Gallbladder (tissue), 1 donor: ENCODE results near the gene IL1RN.

GRCh38 chr2:112480538-112481383 lies 1.2 kb upstream of the TTL start:
- PRO-cap, result no peak

GRCh38 chr2:112482505-112483035 lies 614 bp downstream of the TTL start:
- PRO-cap, result no peak

DNA sequence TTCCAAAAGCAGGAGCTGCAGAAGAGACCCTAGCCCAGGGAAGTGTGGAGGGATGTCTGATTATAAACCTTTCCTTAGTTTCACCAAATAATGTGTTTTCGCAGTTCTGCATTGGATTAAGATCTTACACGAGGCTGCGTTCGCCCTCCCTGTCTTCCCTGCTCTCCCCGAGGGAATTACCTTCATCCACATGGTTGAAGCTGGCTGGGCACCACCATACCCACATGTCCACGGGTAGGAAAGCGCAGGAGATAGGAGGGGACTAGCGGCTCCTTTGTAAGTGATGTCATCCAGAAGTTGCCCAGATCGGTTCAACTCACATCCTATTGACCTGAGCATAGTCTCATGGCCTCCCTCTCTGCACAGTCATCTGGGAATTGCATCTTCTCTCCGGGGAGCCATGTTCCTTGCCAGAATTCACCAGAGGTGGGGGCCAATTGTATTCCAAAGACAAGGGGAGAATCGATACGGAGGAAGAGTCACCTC lies 1.1 kb downstream of the TTL start:
- PRO-cap, result no peak

DNA sequence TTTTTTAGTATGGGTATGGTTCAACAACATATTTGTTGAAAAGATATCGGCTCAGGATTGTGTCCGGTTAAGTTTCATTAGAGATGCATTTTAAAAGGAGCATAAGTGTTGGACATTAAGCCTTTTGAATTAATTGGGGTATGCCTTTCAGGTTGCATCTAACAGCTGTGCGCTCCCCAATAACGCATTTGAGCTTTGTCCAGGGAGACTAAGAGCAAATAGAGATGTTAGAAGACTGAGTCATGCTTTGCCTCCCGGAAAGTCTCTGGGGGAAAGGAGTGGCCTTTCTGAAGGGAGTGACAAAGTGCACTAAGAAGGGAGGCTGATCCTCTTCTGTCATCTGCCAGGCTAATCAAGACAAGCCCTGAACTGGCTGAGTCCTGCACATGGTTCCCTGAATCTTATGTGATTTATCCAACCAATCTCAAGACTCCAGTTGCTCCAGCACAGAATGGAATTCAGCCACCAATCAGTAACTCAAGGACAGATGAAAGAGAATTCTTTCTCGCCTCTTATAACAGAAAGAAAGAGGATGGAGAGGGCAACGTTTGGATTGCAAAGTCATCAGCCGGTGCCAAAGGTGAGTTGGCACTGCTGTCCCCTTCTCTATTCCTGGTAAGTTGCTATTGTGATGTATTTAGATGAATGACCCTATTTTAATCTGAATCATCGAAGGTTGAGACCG lies 12.0 kb downstream of the TTL start:
- PRO-cap, result no peak

DNA sequence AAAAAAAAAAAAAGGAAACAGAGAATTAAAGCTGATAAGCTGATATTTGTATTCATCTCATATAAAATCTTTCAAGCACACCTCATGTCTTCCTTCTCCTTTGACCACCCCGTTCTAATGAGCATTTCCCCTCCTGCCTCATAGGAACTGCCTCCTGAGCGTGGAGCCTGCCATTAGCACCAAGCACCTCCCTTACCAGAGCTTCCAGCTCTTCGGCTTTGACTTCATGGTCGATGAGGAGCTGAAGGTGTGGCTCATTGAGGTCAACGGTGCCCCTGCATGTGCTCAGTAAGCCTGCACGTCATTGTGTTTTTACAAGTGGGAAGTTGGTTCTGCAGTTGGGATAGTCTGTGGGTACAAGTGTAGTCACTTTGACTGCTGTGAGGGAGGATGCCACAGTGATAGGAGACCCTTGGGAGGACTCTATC lies 22.1 kb upstream of the POLR1B start:
- PRO-cap, result no peak

DNA sequence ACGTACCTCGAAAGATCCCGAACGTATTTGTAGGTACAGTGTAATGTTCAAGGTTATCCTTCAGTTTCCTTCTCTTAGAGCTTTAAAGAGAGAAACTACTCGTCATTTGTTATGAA lies 607 bp downstream of the POLR1B start:
- PRO-cap, result no peak

DNA sequence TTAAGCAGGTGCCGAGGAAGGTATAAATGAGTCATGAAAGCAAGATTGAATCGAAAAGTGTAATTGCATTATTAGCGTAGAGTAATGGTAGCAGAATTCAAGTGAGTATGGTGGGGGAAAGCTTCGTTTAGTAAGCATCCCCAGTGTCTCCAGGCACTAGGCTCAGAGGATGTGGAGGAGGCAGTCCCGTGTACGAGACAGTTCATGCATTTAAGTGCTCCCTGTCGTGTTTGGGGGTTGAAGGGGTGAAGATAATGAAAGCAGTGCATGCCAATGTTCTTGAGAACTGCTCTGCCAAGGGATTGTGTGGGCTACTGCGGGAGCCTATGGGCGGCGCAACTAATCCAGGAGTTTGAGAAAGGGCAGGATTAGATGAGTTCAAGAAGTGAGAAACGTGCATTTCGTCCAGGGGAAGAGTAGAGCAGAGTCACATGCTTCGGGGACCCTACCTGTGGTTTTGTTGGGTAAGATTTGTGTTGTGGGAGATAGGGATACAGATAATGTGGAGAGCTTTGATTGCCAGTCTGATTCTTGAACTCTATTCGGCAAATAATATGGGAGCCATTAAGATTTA lies 952 bp downstream of the POLR1B start:
- PRO-cap, result no peak

GRCh38 chr2:112644081-112644948 lies 1.4 kb upstream of the SLC20A1 start:
- PRO-cap, result unidirectional peak, plus-strand start at chr2:112644628

DNA sequence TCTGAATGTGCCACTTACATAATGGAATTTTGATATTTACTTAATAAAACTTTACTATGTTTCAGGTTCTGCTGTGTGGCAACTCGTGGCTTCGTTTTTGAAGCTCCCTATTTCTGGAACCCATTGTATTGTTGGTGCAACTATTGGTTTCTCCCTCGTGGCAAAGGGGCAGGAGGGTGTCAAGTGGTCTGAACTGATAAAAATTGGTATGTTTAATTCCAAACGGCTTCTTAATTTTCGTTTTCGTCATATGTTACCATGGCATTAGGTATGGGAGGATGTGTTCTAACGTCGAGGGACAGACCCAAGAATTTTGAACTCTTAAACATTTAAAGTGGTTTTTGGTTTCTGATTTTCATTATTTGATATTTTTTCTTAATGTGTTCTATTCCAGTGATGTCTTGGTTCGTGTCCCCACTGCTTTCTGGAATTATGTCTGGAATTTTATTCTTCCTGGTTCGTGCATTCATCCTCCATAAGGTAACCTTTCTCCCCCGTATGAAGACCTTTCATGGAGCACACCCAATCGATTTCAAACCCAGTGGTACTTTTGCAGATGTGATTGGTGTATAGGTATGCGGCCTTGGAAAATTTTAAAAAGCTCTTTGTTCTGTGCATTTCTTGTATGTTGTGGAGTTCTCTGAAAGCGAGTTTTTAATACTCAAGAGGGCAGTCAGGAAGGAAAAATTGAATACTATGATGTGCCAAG lies 1.7 kb downstream of the SLC20A1 start:
- PRO-cap, result no peak

- PRO-cap, result no peak
Observed at GRCh38 chr2:112782601-112782874, 1.8 kb downstream of the IL1A start.

DNA sequence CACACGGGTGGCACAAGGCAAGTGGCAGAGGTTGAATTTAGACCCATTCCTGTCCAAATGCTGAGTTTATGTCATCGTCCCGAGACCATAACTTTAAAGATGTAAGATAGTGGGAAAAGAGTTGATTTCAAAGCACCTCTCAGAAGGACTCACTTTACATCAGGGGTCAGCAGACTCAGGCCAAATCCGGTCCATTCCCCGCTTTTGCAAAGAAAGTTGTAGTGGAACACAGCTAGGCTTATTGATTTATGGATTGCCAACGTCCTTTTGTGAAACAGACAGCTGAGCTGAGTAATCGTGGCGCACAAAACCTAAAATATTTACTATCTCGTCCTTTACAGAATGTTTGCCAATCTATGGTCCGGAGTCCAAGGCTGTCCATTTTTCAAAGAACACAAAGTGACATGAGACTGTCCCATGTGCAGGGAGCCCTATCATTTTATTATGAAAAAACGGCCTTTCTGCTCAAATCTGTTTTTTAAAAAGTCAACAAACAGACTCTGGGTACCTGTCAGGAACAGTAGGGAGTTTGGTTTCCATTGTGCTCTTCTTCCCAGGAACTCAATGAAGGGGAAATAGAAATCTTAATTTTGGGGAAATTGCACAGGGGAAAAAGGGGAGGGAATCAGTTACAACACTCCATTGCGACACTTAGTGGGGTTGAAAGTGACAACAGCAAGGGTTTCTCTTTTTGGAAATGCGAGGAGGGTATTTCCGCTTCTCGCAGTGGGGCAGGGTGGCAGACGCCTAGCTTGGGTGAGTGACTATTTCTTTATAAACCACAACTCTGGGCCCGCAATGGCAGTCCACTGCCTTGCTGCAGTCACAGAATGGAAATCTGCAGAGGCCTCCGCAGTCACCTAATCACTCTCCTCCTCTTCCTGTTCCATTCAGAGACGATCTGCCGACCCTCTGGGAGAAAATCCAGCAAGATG lies at the start of gene IL1RN:
Gene IL1RN (plus strand): TSS at position 804 of the 935 bp plus-strand sequence.
- PRO-cap, result no peak

GRCh38 chr2:113181707-113182182 lies 8.0 kb downstream of the PSD4 start:
- PRO-cap, result no peak

DNA sequence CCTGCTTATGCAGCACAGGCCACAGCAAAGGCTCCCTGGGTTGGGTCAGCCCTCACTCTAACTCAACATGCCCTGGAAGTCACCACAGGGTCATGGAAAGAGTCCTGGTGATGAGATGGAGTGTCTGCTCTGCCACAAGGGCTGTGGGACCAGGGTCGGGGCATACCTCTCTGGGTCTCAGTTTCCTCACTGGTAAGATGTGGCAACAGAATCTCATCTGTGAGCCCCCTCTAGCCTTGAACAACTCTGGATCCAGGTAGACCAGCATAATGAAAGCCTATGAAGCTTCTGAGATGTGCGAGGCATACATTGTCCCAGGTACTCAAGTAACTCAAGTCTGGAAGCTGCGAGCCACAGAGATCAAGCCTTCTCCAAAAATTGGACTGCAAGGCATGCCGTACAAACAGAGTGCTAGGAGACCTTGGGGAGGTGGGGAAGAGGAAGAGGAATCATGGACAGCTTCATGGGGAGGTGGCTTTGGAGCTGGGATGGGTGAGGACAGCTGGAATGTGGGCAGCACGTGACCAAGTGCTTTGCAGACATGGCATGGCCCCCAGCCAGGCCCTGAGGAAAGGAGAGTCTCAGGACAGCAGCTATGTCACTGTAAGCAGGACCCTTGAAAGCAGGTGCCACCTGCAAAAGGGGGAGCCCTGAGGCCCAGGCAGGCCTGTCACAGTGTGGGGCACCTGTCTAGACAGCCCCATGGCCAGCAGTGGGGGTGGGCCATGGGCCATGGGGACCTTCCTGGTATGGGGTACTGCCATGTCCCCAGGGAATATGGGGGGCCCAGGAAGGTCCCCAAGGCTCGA lies 10.3 kb downstream of the PAX8 start:
- PRO-cap, result no peak

DNA sequence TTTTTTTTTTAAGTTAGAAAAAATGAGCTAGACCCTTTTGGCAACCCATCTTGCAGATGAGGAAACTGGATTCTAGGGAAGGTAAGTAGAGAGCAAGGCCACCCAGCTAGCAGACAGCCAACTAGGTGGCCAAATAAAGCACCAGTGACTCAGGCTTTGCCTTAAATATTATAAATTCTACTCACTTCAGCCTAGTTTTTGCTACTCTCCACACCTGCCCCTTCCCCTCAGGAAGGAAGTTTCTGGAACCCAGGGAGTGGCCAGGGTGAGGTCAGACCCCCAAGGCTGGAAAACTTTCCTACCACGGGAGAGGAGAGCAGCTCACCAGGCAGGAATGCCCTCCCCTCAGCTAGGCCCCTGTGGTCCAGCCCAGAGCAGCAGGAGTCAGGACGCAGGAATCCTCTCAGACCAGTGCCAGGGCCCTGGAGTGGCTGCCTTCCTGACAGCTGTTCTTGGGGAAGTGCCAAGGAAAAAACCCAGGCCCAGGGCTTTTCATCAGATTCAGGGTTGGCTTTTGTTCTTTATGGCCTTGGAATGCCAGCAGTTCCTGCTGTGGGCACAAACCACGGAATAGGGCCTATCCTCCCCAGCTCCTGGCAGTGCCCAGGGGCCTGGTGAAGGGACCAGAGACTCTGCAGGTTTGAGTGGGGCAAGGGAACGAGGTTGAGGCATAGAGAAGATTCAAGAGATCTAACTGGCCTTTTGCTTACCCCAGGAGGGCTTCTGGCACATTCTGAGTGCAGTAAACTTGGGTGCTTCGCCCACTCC lies 5.1 kb upstream of the PAX8 start:
- PRO-cap, result bidirectional peak, plus-strand start at position 372 of the sequence, minus-strand start at position 229 of the sequence

- PRO-cap, result bidirectional peak, plus-strand start at chr2:113325247, minus-strand start at chr2:113324952; unidirectional peak, plus-strand start at chr2:113325372
Observed at GRCh38 chr2:113325188-113326126, 46.7 kb upstream of the PAX8 start.

GRCh38 chr2:113390159-113390906 lies 47.2 kb upstream of the ZNG1B start:
- PRO-cap, result no peak

- PRO-cap, result no peak
Observed at GRCh38 chr2:113584231-113585116, 42.6 kb upstream of the RABL2A start.

- PRO-cap, result no peak
Observed at GRCh38 chr2:113598165-113598925, 28.7 kb upstream of the RABL2A start.

- PRO-cap, result no peak
Observed at GRCh38 chr2:113881707-113882031, 8.2 kb upstream of the ACTR3 start.

GRCh38 chr2:113963910-113964790 lies 74.3 kb downstream of the ACTR3 start:
- PRO-cap, result no peak